Measurements from ENCODE around the gene CLEC5A.

DNA sequence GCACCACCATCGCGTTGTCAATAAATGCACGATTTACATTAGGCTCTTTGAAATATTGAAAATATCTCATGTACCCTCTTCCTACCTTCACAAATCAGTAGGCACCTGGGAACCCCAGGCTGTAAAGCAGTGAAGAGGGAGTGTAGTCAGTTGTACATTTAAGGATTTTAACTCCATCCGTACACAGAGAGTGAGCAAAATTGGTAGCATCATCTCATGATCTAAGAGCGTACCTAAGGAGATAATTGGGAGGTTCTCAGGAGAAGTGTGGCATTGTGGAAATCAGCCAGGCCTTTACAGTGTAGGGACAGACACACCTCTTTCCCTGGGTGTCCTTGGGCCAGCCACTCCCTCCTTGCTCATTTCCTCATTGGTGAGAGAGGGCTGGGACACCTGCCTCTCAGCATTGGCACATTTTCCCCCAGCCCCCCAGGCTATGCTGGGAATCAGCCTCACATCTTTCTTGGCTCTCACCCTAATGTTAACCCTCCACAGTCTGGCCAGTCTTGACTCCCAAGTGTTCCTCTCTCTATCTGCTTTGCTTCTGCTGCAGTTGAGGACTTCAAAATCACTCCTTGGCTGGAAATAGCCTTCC, 15.6 kb downstream of the TBXAS1 start:
- PRO-cap = no peak

- PRO-cap = unidirectional peak, plus-strand start at chr7:139860612
Observed at GRCh38 chr7:139860027-139860808, 31.2 kb downstream of the TBXAS1 start.

DNA sequence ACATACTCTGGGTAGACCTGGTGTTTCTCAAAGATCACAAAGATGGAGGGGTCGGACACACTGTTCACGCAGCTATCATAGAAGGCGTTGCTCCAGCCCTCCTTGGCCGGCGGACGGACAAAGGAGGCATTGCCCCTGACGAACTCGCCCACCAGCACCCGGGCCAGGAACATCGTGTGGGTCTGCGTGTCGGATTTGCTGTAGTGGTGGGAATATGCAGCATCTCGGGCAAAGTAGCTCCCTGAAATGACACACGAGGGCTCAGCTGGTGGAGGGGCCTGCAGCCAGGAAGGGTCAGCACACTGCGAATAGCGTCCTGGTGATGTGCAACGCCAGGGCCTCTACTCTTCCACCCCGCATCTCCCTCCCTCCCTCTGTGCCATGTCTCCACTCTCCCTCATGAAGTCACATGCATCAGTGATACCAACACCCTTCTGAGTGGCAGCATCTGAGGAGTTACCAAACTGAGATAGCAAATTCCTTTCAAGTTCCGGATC, 38.1 kb downstream of the PARP12 start:
- PRO-cap = no peak

- PRO-cap = no peak
Observed at GRCh38 chr7:140222826-140223348, 46.1 kb upstream of the KDM7A start.

- PRO-cap = bidirectional peak, plus-strand start at chr7:140242171, minus-strand start at chr7:140242116
Observed at GRCh38 chr7:140241785-140242261, 65.0 kb upstream of the KDM7A start.

- PRO-cap = no peak
Observed at GRCh38 chr7:140348968-140349619, 49.2 kb downstream of the SLC37A3 start.

DNA sequence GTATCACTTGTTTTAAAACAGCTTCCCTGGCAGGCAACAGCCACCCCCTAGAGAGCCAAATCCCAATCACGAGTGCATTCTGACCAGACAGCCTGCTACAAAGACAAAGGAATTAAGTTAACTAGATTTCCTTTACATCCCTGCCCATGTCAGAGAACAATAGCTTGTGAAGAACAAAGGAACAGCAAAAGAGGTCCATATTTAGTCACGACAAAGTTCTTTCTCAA, 48.8 kb downstream of the SLC37A3 start:
- PRO-cap = no peak

- PRO-cap = no peak
Observed at GRCh38 chr7:140506638-140507389, 27.5 kb upstream of the MKRN1 start.

DNA sequence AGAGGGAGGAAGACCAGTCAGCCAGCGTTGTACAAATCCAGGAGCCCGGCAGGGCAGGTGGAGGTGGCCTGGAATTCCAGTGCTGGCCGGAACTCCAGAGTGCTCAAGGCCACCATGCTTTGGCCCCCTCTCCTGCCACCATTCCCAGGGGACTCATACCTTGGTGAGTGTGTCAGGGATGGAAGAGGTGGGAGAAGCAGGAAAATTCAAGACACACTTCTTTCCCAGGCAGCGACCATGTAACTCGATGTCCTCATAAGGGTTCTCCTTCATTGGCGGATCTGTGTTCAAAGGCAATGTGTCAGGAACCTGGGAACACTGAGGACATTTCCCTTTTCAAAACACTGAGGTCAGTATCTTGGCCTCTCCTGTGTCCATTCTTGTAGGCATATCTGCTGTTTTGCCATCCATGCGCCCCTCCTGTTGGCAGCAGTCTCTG, 55.2 kb downstream of the DENND2A start:
- PRO-cap = no peak

GRCh38 chr7:140672995-140673941, 523 bp downstream of the ADCK2 start:
- PRO-cap = unidirectional peak, minus-strand start at chr7:140673364; unidirectional peak, minus-strand start at chr7:140673622

DNA sequence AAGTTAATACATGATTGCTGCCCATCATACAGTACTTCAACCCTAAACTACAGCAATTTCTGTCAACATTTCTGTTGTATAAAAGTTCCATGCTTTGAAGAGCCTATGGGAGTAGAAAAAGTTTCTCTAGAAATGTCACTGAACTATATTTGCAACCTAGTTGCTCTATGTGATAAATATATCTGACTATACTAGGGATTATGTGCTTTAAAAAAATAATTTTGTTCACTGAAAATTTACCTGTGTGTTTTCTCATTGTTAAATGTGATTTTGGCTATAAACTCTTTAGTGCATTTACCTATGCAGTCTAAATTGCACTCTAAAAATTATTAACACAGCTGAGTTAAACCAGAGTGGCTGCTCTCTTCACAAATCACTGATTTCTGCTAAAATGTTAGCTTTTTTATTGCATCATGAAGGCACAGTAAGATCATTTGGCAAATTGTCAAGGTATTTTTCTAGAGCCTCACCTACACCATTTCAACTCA, 25.5 kb downstream of the NDUFB2 start:
- PRO-cap = no peak

GRCh38 chr7:140812005-140812567, 112.6 kb downstream of the BRAF start:
- PRO-cap = no peak

DNA sequence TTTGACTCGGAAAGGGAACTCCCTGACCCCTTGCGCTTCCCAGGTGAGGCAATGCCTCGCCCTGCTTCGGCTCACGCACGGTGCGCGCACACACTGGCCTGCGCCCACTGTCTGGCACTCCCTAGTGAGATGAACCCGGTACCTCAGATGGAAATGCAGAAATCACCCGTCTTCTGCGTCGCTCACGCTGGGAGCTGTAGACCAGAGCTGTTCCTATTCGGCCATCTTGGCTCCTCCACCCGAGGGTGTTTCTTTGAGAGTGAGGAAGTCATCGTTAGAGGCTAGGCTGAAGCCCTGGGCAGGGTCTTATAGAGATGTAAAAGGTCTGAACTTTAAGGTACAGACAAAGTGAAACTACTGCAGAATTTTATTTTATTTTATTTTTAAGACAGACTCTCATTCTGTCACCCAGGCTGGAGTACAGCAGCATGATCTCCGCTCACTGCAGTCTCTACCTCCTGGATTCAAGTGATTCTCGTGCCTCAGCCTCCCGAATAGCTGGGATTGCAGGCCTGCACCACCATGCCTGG, 6.0 kb upstream of the TMEM178B start:
- PRO-cap = no peak

DNA sequence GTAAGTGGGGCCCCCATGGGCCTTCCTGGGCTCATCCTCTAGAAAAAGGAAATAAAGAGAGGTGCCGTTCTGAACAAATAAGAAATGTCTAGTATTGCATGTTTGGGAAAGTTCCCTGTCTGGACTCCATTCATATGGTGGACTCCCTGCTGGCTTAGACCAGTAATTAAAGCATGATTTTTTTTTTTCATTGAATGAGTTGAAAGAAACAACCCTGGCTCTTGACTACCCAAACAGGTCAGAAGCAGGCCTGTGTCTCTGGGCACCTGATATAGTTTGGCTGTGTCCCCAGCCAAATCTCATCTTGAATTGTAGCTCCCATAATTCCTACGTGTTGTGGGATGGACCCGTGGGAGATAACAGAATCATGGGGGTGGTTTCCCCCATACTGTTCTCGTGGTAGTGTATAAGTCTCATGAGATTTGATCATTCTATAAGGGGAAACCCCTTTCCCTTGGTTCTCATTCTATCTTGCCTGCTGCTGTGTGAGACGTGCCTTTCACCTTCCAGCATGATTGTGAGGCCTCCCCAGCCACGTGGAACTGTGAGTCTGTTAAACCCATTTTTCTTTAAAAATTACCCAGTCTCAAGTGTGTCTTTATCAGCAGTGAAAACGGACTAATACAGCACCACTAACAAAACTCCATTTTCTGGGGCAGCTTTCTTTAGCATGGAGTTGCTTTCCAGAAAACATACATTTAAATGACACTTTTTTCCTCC, 206.3 kb downstream of the TMEM178B start:
- PRO-cap = no peak

- PRO-cap = no peak
Observed at GRCh38 chr7:141302393-141303091, 228.7 kb downstream of the TMEM178B start.

GRCh38 chr7:141511131-141512465, 39.6 kb upstream of the AGK start:
- PRO-cap = no peak

DNA sequence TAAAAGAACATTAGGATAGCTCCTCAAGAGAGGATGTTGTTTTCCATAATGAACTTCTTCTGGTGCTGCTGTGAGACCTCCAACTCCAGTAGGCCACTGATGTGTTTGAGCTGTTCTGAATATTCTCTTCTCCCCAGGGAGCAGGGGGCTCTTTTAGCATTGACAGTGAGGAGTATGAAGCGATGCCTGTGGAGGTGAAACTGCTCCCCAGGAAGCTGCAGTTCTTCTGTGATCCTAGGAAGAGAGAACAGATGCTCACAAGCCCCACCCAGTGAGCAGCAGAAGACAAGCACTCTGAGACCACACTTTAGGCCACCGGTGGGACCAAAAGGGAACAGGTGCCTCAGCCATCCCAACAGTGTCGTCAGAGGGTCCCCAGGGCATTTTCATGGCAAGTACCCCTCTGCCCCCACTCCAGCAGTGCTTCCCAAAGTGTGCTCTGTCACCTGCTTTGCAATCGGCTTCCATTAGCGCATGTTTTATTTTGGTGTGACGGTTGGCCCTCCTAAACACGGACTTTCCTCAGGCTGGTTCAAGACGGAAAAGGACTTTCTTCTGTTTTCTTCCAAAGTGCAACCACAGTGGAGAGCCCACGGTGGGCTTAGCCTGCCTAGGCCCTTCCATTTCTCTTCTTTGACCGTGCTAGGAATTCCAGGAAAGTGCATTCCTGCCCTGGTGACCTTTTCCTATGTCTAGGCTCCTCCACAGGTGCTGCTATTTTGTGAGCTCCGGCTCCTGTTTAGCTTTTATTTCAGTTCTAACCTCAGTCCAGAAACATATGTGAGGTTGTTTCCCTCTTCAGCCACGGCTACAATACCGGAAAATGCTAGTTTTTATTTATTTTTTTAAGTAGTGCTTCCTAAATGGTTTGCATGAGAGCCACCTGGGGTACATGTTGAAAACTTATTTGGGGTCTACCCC, 49.1 kb downstream of the DENND11 start:
- PRO-cap = no peak

GRCh38 chr7:141701144-141701445, 871 bp downstream of the DENND11 start:
- PRO-cap = no peak

- PRO-cap = no peak
Observed at GRCh38 chr7:141760575-141761772, 2.9 kb upstream of the TAS2R3 start.

- PRO-cap = no peak
Observed at GRCh38 chr7:141946722-141947221, at the start of gene CLEC5A. Gene CLEC5A (minus strand): TSS chr7:141946974.

All from duodenum (tissue), 1 donor.